Iris pigment epithelial cell (primary cell): ENCODE measurements around a stretch of chr14.

DNA sequence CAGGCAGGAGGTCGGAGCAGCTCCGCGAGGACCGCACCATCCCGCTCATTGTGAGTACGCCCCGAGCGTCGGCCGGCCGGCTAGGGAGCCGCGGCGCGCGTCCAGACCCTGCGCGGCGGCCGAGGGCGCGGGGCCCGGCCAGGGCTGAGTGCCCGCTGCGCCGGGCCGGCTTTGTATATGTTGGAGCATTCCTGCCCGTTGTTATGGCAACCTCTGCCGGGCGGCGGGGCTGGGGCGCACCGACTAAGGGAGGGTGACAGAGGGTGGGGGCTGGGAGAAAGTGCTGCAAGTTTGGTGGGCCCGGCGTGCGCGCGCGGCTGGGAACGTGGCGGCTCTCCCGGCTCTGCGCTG, 435 bp downstream of the GALNT16 start:
- RRBS, result 2% methylated on average over 29 of the region's 43 CpGs

DNA sequence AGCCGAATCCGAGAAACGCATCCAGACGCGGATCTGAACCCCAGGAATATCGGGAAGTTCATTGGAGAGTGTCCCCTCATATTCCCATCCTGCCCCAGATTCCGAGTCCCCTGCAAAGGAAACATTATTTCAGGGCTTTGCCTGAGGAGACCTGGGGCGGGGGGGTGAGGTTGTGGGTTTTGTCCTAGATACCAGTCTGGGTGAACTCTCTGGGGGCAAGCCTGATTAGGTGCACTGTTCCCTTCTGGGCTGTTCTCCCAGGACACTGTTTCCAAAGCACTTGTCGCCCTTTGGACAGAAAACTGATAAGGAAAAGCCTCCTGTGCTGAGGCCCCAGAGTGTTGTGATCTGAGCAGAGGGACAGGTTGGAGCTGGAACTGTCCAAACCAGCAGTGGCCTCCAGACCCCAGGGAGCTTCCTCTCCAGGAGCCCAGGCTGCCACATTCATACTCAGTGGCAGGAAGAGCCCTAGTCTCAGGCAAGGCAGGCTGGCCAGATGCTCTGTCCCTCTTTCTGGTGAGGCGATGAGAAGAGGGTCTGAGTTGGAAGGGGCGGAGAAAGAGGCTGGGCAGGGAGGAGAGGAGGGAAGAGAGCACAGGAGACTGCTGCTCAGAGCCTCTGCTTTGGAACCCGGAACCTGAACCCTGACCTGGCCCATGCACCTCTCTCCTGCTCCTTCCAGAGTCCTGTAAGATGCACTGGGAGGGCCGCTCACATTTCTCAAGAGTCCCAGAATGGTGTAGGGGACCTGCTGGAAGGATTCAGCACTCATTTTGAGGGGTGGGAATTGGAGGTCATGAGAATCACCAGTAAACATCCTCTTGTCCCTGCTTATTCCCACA, 1.9 kb downstream of the GALNT16 start:
- RRBS, result no CpG with 5 or more reads among the region's 13 CpGs

DNA sequence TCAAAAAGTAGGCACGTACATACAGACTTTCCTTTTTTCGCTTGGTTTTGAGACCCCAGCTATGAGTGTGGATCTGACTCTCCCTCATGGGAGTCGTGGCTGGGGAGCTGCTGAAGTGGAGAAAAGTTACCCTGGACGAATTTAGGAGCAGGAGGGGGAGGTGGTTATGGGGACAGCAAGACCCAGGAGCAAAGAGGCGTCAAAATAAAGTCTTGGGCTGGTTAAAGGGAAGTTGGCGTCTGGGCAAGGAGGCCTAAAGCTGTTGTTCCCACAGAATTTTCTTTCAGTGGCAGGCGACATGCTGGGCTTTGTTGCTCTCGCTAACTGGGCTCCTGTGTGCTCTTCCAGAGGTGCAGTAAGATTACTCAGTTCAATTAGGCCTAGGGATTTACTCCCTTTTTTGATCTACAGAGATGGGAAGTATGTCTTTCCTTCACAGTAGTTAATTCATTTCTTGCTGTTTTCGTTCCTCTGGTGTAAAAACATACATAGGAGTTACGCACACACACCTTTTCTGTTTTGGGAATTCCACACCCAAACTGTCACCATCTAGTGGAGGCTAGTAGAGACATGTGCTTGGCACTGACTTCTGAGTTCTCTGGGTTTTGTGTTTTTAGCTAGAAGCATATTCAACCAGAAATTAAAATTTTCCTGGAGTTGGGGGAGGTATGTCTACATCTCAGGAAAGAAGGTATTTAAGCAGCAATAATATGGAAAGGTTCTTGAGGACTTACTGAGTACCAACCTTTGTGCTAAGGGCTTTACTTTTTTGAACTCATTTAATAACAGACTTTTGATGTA, 1.2 kb downstream of the SUSD6 start:
- RRBS, result no CpG with 5 or more reads among the region's 10 CpGs

- RRBS, result no CpG with 5 or more reads among the region's 14 CpGs
Measured at GRCh38 chr14:69625293-69626237, 14.2 kb downstream of the SUSD6 start.

DNA sequence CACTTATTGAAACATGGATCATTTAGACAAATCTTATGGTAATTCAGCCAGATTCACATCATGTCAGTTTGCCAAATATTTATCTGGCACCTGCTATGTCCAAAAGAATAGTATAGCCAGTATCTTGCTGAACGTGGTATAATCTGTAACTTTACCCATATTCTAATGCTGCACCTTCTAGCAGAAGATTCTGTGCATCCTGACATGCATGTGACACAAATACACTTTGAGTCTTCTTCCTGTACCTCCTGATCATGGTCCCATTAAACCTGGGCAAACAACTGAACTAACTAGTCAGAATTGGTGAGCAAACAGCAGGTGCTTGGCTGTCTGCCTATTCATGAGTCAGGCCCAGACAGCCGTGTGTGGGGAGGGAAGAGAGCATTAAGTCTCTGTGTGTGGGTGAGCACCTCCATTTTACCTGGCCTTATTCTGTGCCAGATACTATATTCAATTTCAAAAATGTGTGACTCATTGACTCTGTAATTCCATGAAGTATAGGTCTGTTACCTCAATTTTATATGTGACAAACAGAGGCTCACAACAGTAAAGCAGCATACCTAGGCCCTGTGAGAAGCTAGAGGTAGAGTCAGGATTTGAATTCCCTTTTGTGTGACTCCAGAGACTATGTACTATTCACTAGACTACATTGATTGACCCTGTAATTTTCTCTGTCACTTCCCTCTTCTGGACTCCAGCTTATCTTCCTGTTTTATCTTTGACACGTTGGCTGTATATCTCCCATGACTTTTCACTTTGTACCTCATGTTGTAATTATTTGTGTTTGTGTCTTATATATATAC, 32.1 kb downstream of the SUSD6 start:
- RRBS, result no CpG with 5 or more reads among the region's 3 CpGs

DNA sequence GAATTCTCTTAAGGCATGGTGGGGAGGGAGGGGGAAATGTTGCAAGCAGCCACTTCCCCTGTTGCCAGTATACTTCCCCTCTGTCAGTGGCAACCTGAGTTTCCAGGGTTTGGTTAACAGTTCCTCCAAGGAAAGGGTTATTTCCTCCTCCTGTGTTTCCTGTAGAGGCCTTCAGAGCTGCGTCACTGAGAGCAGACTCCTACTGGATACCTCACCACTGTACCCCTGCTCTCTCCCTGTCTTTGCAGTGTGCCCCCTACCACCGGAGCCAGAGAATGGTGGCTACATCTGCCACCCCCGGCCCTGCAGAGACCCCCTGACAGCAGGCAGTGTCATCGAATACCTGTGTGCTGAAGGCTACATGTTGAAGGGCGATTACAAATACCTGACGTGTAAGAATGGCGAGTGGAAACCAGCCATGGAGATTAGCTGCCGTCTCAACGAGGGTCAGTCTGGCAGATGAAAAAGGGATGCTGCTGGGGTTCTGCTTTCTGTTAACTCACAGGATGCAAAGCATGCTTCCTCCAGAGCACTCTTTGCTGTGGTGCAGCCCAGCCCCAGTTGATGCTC, 63.7 kb upstream of the SRSF5 start:
- RRBS, result no CpG with 5 or more reads among the region's 9 CpGs

- RRBS, result no CpG with 5 or more reads among the region's 9 CpGs
Measured at GRCh38 chr14:69712487-69713138, 54.3 kb upstream of the SRSF5 start.

DNA sequence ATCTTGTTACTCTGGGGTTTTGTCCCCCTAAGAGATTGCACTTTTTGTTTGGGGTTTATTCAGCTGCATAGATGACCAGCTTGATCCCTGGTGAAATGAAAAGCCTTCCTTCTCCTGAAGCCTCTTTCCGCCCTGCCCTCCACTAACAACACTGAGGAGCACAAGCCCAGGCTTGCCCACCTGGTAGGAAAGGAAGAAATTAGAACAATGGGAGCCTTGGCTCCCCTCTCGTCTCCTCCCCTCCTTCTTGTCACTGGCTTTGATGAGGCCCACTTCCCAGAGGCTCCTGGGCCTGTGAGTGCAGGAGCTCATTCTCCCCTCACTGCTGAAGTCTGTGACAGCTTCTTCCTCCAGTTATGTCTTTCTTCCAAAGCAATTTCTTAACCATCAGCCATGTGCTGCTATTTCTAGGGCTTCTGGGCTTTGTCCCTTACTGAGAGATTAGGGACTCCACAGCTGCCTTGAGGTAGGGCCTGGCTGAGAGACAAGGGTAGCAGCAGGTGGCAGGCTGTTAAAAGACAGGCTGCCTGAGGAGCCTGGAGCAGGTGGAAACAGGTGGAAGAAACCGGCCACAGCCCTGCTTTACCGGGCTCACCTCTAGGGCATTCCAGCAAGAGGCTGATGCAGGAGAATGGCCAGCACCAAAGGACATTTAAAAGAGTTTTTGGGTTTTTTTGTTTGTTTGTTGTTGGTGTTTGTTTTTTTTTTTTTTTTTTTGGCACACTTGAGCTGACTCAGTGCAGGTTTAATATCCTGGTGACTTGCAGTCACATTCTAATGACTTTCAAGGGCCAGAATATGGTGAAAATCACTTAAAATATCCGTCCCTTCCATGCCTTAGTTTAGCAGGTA, 53.6 kb upstream of the SRSF5 start:
- RRBS, result no CpG with 5 or more reads among the region's 5 CpGs

- RRBS, result no CpG with 5 or more reads among the region's 2 CpGs
Measured at GRCh38 chr14:69755683-69756222, 11.2 kb upstream of the SRSF5 start.

DNA sequence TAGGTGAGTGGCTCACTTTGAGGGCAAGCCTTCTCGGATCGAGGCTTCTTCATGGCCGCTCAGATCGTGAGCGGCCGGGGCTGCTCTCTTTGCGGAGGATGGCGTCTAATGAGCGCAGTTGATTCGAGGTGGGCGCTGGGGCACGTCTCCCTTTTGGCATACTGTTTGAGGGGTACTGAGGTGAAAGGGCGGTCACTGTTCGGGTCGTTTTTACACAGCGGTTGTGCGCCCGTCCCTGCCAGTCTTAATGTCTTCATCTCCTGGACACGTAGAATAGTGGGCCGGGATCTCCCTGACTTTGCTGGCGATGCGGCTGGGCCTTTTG, 273 bp downstream of the SRSF5 start:
- RRBS, result under 1% methylated on average over 4 of the region's 22 CpGs

DNA sequence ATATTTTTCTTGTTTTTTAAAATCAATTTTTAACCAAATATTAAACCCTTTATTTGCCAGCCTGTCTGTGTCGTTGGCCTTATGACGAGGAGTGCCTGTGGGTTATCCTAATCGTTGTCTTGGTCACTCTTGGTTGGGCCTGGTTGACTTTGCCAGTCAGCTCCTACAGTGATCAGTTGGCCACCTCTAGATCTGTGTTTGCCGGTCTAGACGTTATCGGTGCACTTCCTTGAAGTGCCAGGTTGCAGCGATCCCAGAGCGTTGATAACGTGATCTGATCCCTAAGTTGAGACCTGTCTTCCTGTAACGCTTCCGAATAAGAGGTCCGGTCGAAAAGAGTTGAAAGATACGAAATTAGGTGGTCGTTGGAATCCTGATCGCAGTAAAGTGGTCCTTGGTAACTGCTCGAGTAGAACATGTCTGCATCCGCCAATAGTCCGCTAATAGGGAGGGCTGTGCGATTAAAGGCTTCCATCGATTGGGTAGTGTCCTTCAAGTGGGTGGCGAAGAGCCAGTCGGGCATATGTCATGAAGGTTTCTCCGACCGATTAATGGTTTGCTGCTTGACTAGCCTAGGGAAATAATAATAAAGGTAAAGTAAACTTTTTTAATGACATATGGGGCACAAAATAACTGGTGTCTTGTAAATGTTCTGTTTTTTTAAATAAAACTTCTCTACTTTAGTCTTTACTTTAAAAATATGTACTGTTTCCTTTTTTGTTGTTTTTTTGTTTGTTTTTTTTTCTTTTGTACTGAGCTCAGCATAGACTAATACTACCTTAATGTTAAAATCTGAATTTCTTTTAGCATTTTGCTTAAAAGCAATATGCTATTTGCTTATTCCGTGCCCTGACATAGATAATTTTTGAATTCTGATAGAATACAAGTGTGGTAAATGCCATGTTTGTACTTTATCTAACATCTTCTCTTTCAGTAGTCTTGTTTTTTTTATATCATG, 2.8 kb downstream of the SRSF5 start:
- RRBS, result no CpG with 5 or more reads among the region's 26 CpGs

- RRBS, result no CpG with 5 or more reads among the region's 7 CpGs
Measured at GRCh38 chr14:69775494-69776583, 8.9 kb downstream of the SRSF5 start.

GRCh38 chr14:69784729-69785420, 12.2 kb downstream of the SLC10A1 start:
- RRBS, result no CpG with 5 or more reads among the region's 2 CpGs

DNA sequence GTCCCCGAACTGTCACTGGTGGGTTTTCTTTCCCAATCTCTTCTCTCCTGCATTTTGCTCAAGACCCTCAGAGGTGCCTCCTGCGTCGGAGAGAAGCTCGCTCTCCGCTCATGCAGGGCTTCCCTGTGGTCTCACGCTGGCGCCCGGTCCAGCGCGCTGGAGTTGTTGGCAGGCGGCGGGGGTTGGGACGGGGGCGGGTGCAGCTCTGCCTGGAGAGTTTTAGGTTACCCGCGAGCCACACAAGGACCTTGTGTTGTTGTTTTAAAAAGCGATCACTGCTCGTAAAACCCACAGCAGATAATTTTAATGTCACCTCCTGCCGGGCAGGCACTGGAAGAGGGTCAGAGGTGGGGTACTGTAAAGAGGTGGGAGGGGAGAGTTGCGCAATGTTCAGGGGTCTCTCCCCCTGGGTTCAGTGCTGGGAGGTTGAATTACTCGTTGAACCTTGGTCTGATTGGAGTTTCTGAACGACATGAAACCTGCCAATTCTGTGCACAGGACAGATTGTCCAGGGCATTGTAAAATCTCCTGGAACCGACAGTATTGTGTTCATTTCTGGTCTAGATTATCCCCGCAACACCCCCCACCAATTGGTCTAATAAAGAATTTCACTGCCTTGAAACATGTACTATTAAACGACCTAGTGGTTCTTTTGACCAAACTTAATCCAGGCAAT, 920 bp downstream of the SMOC1 start:
- RRBS, result no CpG with 5 or more reads among the region's 25 CpGs

GRCh38 chr14:70416230-70416684, 633 bp downstream of the SYNJ2BP start:
- RRBS, result no CpG with 5 or more reads among the region's 8 CpGs

DNA sequence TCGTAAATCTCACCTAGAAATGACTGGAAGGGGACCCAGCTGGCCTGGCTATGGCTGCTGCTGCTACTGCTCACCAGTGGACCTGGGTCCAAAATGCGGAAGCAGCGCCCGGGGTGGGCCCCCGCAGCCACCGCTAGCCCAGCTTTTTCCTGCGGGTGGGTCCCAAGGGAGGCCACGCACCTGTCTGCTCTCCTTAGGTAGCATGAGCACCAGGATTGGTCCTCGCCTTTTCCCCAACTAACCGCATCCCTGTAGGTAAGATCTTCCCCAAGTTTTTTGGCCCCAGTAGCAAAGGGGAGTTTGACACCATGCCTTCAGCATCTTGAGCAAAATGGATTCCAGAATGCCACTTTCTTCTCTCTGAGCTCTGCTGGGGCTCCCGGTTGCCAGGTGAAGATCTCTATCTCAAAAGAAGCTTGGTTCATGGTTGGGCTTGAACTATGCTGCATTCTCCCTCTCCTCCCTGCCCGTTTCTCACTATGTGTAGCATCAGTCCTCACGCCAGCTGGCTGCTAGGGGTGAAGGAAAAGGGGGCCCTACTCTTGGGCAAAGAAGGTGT, 1.1 kb downstream of the TTC9 start:
- RRBS, result no CpG with 5 or more reads among the region's 13 CpGs

DNA sequence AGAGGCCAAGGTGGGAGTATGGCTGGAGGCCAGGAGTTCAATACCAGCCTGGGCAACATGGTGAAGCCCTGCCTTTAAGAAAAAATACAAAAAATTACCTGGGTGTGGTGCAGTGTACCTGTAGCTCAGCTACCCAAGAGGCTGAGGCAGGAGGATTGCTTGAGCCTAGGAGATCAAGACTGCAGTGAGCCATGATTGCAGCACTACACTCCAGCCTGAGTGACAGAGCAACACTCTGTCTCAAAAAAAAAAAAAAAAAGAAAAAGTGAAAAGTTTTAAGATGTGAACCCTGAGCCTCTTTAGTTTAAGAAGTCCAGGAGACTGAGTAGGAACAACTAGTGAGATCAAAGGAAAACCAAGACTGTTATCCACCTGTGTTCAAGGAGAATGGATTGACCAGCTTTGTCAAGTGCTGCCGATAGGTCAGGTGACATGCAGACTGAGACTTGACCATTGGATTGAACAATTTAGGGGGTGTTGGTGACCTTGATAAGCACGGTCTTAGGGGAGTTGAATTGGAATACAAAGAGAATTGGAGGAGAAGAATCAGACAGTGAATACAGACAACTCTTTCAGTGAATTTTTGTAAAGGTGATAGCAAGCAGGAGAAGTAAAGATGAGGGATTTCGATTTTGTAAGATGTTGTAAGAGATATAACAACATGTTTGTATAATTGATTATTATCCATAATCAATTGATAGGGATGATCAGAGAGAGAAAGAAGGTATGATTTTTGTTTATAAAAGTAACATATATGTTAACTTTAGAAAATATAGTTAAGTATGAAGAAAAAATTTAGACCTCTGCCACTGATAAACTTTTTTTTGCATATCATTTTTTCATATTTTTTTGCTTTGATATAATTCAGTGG, 66.0 kb downstream of the PCNX1 start:
- RRBS, result no CpG with 5 or more reads among the region's 3 CpGs

DNA sequence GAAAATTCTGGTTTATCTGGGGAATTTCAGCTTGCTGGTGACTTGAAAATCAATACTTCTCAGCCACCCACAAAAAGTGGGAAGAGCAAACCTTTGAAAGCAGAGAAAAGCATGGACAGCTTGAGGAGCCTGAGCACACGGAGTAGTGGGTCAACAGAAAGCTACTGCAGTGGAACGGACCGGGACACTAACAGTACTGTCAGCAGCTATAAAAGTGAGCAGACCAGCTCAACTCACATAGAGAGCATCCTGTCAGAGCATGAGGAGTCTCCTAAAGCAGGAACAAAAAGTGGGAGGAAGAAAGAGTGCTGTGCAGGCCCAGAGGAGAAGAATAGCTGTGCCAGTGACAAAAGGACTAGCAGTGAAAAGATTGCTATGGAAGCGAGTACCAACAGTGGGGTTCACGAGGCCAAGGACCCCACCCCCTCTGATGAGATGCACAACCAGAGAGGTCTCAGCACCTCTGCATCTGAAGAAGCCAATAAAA, 70.1 kb downstream of the PCNX1 start:
- RRBS, result no CpG with 5 or more reads among the region's 5 CpGs

DNA sequence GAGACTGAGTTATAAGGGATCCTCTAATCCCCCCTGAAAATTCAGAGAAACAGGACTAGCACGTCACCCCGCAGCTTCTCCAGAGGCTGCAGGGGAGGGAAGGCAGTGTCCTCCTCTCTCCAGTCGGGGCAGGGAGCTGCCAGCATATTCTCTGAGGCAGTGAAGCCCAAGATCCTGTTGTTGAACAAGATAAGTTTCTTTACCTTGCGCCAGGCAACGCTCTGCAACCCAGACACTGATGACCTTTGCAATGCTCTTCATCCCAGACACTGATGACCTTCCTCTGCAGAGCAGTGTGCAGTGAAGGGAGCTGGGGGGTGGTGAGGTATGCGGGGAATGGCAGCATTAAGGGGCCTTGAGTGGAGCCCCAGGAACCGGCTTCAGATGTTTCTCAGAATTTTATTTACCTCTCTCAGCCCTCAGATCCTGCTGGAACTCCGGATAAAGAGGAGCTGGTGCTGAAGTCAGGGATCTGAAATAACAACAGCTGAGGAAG, 132.2 kb upstream of the SIPA1L1 start:
- RRBS, result 15% methylated on average over 1 of the region's 8 CpGs